Measurements from ENCODE around the genes PANX2, TRABD and MAPK12.

DNA sequence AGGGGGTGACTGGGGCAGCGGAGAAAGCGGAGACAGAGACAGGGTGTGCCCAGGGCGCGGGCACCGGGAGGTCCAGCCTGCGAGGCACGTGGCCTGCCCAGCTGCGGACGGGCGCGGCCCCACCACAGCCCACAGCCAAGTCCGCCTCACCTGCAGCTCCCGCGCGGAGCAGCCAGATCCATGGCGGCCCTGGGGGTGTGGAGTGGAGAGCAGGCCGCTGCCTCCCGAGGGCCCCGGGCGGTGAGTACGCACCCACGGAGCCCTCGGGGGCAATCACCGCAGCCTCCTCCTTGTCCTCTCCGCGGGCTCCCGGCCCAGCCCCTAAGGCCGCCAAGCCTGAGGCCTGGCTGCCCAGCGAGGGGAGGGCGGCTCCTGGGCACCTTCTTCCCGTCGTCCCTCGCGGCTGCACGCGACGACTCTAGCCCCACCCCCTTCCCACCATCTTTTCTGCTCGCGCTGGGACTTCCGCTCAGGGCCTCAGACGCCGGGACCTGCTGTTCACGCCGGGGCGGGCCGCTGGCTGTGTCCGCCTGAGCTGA, 286.4 kb downstream of the BRD1 start:
- PRO-cap, 2 experiments, result no peak in any of the 2 experiments

GRCh38 chr22:49610457-49611360, 217.0 kb downstream of the BRD1 start:
- PRO-cap, 2 experiments, result no peak in any of the 2 experiments

DNA sequence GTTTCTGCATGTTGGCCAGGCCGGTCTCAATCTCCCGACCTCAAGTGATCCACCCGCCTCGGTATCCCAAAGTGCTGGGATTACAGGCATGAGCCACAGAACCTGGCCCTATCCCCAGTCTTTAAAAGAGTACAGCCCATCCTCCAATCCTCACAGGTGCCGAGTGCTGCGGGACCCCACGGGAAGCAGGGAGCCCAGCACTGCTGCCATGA, 31.2 kb downstream of the BRD1 start:
- PRO-cap, 2 experiments, result no peak in any of the 2 experiments

- PRO-cap, 2 experiments, result no peak in any of the 2 experiments
These were observed 29.9 kb downstream of the BRD1 start for GRCh38 chr22:49797816-49798150.

DNA sequence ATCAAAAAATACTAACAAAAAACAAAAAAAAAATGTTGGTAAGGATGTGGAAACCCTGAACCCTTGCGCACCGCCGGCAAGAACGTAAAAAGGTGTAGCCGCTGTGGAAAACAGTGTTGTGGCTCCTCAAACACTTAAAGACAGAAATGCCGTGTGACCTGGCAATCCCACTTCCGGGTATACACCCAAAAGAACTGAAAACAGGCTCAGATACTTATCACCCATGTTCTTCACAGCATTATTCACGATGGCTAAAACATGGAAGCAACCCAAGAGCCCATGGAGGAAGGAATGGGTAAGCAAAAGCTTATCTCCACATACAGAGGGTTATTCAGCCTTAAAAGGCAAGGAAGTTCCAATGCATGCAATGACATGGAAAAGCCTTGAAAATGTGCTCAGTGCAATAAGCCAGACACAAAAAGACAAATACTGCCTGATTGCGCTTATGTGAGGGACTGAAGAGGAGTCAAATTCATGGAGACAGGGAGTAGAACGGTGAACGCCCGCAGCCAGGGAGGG, 19.6 kb downstream of the BRD1 start:
- PRO-cap, 2 experiments, result peak in 2 of 2 experiments; most common plus-strand start position 238 of the sequence (in 2); most common minus-strand start position 91 of the sequence (in 2)

DNA sequence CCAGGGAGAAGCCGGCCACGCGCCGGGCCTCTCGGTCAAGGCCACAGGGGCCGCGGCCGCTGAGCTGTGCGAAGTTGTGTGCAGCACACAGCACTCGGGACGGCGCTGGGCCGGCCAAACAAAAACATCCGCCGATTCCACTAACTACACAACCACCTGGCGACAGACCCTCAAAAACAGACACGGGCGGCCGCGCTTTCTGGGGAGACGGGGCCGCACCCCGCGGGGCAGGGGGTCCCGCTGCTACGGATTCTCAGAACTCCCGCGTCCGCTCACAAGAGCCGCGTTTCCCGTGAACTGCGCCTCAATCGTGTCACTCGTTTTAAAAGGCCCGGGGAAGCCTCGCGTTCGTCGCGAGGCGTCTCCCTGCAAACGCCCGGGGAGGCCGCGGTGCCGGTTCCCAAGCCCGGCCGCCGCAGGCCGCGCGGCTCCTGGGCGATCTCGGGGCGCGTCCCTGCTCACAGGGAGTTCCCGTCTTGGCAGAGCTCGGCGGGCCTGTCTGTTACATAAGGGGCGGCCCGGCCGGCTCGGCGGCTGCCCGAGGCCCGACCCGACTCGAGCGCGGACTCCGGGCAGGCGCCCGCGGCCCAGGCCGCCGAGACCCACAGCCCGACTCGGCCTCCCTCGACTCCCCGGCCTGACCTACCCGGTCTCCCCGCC, 951 bp downstream of the BRD1 start:
- PRO-cap, 2 experiments, result peak in 2 of 2 experiments; most common plus-strand start position 369 of the sequence (in 1); most common minus-strand start position 299 of the sequence (in 2)

DNA sequence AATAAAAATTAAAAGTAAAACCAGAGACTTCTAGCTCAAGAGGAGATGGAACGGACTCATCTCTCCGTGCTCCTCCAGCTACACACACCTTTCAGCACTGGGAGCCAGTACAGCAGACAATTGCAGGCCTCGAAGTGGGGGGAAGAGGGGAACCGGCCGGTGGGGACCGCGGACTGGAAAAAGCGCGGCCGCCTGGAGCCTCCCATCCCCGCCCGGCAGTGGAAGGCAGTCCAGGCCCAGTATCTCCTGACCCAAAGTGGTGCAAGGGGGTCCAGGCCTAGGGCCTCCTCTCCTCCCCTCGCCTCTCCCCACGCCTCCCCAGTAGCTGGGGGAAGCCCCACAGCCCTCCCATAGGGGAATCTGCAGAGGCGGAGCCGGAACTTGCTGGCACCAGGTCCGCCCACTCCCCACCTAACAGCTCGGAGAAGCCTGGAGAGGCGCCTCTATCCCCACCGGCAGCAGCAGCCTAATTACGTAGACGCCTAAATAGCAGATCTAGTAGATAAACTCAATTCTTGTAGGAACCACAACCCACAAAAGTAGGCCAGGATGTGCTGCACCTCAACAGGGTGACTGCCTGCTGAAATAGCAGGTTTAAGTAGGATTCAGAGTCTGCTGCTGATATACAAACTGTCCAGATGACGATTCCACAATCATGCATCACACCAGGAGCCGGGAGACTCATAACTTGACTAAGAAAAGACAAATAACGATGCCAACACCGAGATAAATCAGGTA, 11.1 kb upstream of the BRD1 start:
- PRO-cap, 2 experiments, result peak in 2 of 2 experiments; most common plus-strand start position 542 of the sequence (in 2); most common minus-strand start position 474 of the sequence (in 2)

- PRO-cap, 2 experiments, result no peak in any of the 2 experiments
These were observed 29.2 kb downstream of the ALG12 start for GRCh38 chr22:49888985-49889570.

- PRO-cap, 2 experiments, result no peak in any of the 2 experiments
These were observed 11.2 kb downstream of the CRELD2 start for GRCh38 chr22:49929559-49930155.

DNA sequence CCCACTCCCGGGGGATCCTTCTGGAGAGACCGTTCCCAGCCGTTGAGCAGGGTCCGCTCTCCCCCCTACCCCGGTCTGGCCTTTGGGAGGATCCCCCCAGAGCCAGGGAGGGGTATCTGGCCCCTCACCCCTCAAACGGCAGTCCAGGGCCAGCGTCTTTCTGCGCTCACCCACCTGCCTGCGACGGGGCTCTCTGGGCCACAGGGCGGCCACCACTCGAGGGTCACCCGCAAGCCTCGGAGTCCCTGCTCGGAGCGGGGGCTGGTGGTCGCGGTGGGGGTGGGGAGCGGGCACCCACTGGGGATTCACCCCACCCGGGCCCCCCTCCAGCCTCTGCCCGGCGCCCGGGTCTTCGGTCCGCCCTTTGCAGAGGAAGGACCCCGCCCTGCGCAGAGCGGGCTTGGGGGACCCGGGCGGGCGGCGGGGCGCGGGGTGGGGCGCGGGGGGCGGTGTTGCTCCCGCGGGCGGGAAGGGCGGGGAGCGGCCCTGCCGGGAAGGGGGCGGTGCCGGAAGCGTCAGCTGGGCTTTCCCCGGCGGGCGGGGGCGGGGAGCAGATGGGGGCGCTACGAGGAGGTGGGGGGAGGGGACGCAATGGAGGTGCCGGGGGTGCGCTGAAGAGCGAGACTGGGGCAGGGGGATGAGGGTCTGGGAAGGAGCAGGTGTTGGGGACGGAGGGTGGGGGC, 16.6 kb downstream of the CRELD2 start:
- PRO-cap, 2 experiments, result peak in 2 of 2 experiments; most common plus-strand start position 576 of the sequence (in 2); most common minus-strand start position 339 of the sequence (in 1)

DNA sequence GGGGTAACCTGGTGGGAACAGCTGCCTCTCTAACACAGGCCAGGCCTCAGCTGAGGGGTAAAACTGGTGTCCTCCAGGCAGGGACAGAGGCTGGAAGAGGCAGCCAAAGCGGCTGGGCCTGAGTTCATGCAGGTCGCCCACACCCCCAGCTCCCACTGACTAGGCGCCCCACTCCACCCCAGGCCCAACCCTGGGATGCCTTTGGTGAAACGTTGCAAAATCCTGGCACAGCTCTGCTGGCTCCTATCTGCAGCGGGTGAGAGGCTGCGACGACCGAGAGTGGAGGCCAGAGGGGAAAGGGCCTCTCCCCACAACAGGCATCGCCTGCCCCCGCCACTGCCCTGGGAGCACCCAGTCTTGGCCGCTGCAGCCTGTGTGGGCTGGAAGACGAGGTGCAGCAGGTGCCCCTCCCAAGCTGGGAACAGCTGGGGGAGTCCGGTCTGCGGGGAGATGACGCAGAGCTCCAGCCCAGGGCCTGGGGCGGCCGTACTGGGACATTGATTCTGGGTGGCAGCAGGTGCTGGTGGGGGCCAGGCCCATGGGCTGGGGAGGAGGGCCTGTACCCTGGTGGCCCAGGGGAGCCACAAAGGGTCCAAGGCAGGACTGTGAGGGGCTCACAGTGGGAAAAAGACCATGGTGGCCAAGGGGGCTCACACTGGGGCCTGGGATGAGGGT, 4.2 kb upstream of the PIM3 start:
- PRO-cap, 2 experiments, result no peak in any of the 2 experiments

GRCh38 chr22:49961659-49961930, 1.0 kb downstream of the PIM3 start:
- PRO-cap, 2 experiments, result no peak in any of the 2 experiments

- PRO-cap, 2 experiments, result peak in 2 of 2 experiments; most common plus-strand start chr22:49962633 (in 2); most common minus-strand start chr22:49962757 (in 2)
These were observed 1.6 kb downstream of the PIM3 start for GRCh38 chr22:49961931-49962903.

- PRO-cap, 2 experiments, result no peak in any of the 2 experiments
These were observed 5.7 kb downstream of the PIM3 start for GRCh38 chr22:49966310-49966730.

GRCh38 chr22:49972201-49972725, 11.7 kb downstream of the PIM3 start:
- PRO-cap, 2 experiments, result no peak in any of the 2 experiments

GRCh38 chr22:50170420-50171025, at the start of gene PANX2:
PANX2 (plus strand) TSS chr22:50170731.
- PRO-cap, 2 experiments, result no peak in any of the 2 experiments

DNA sequence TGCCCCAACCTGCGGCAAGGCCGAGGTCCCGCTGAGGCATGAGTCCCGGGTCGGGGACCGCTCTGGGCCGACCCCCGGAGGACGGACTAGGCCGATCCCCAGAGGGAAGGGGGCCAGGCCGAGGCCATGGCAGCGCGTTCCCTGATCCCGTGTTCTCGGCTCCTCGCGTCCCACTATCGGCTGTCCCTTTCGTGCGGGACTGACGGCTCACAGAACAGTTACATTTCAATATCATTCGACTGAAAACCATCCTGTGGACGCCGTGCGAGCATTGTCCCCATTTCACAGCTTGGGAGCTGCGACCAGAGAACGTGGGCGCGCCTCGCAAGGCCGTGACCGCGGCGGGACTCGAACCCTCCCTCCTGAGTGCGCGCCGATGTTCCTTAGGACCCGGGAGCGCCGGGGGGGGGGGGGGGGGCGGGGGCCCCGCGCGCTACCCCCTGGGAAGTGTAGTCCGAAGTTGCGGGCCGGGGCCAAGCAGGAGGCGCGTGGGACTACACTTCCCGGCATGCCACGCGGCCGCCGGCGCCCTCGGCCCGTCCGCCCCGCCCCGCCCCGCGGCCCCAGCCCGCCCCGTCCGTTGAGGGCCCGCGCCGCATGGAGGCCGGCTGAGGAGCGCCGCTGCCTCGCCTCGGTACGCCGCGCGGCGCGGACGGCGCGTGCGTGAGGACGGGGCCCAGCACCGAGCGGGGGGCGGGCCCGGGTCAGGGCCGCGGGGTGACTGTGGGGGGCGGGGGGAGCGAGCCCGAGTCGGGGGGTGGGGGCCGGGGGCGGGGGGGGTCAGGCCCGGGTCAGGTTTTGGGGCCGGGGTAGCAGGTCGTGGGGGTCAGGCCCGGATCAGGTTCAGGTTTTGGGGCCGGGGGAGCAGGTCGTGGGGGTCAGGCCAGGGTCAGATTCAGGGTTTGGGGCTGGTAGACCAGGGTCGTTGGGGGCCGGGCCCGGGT, at the start of gene TRABD:
Gene TRABD, plus strand, starts transcription at position 571 of the 944 bp plus-strand sequence.
- PRO-cap, 2 experiments, result peak in 2 of 2 experiments; most common plus-strand start position 611 of the sequence (in 2)

GRCh38 chr22:50193892-50194663, 6.7 kb upstream of the SELENOO start:
- PRO-cap, 2 experiments, result no peak in any of the 2 experiments

GRCh38 chr22:50260856-50262101, at the start of gene MAPK12:
MAPK12 (minus strand) TSS chr22:50261683.
- PRO-cap, 2 experiments, result no peak in any of the 2 experiments

DNA sequence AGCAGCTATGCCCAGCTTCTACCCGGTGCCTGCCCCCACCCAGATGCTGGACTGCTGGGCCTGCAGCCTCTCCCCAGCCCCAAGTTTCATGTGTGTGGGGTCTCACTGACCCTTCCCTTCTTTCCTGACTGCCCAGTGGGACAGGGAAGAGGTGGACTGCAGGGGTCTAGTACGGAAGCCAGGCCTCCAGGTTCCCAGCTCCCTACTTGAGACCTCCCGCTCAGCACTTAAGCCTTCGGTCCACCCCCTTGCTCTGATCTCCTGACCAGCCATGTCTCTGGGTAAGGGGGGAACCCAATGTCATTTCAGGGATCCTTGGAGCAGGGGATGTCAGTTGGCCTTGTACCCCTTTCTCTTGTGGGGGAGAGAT, 2.6 kb upstream of the MAPK11 start:
- PRO-cap, 2 experiments, result no peak in any of the 2 experiments

Measured in helper T cell (primary cell).